ENCODE measurements around the genes GPR176, ANKRD63 and PLCB2.

GRCh38 chr15:38685726-38686636 lies 121.4 kb upstream of the RASGRP1 start:
- PRO-cap = no peak

DNA sequence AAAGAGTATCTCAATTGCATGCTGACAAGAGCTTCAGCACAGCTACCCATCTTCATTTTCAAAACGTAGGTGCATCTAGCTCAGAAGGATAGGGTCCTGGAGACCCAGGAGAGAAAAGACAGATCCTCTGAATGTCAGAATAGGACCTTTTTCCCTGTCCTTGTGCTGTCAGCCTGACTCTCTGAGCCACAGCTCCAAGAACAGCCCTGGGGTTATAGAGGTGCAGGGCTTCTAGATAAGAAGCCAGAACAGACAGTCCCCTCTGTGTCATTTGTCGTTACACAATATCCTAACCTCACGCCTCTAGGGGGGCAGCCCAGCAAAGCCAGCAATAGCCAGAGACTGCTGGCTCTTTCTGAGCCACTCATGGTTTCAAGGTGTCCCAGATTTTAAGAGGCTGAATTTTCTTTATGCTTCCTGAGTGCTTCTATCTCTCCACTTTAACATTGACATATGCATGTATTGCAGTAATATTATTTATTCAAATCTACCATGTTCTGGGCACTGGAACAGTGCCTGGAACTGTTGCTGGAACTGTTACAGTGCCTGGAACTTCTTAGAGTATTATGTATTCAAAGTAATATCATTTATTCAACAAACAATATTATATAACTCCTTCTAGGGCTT lies 153.1 kb upstream of the THBS1 start:
- PRO-cap = no peak

DNA sequence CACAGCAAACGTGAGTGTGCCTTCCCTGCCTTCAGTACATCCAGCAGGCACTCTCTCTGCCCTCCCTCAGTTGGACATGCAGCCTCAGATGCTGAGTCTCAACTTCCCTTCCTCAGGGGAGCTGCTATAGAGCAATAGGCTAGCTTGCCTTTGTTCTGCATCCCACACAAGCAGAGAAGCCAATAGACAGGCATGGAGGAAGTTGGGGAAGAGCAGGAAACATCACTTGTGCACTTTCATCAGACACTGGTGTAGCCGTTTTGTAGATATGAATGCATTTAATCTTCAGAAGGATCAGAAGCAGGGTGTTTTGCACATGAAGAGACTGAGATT lies 147.5 kb upstream of the THBS1 start:
- PRO-cap = no peak

DNA sequence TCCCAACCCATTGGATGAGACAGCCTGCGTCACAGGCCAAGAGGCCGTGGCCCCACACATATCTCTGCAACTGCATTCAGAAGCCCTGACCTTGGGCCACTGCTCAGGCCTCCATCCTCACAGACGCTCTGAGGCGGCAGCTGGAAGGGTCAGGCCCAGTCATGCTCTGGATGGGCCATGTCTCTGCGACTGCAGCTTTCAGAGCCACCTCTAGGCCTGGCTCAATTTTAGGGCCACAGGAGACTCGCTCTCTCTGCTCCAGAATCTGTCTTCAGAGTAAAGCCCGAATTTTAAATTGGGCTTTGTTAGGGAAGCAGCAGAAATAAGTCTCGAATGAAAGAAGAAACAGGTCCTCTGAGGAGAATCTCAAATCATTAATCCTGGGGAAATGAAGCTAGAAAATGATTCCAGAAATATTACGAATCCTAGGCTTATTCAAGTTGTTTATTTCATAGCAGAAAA lies 114.3 kb upstream of the THBS1 start:
- PRO-cap = no peak

DNA sequence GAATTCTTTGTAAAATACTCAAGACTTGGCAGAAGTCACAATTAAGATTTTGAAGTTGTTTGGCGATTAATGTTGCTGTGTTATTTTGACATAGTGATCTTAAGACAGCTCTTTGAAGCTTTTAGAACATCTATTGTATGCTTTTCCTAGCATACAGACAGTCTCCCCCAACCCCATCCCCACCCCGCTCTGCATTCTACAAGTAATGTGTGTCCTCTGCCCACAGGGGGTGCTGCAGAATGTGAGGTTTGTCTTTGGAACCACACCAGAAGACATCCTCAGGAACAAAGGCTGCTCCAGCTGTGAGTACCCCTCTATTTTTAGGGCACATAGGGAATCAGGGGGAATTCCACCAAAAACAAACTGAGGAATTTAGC lies 2.5 kb downstream of the THBS1 start:
- PRO-cap = no peak

- PRO-cap = no peak
Measured at GRCh38 chr15:39589129-39590096, 8.5 kb downstream of the THBS1 start.

- PRO-cap = no peak
Measured at GRCh38 chr15:39592978-39593877, 12.3 kb downstream of the THBS1 start.

- PRO-cap = no peak
Measured at GRCh38 chr15:39594827-39595285, 14.0 kb downstream of the THBS1 start.

- PRO-cap = no peak
Measured at GRCh38 chr15:39597598-39598174, 16.8 kb downstream of the THBS1 start.

- PRO-cap = no peak
Measured at GRCh38 chr15:39887479-39888248, 32.4 kb downstream of the GPR176 start.

GRCh38 chr15:39919715-39920506 lies at the start of gene GPR176:
Gene GPR176, minus strand, starts transcription at chr15:39920266.
- PRO-cap = bidirectional peak, plus-strand start at chr15:39920368, minus-strand start at chr15:39920175

DNA sequence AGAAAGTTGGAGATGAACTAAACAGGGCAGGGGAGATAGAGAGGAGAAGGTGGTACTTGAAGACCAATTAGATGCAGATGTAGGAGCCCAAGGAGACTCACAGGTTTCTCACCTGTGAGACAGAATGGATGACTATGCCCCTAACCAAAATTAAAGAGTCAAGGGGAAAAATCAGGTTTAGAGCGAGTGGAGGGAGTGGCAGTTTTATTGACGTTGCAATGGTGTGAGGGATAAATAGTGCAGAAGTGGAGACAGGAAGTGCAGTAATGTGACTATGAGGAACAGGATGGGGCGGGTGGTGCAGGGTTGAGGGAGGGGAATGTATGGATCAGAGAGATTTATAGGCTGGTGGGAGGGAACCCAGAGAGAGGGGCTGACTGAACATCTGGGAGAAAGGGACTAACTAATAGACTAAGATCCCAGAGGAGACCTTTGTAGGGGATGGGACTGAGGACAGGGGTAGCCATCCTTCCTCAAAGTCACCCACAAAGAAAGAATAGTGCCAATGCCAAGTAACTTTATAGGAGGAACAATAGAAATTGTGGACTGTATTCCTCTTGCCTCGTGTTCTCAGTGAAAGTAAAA lies 26.5 kb downstream of the EIF2AK4 start:
- PRO-cap = no peak

DNA sequence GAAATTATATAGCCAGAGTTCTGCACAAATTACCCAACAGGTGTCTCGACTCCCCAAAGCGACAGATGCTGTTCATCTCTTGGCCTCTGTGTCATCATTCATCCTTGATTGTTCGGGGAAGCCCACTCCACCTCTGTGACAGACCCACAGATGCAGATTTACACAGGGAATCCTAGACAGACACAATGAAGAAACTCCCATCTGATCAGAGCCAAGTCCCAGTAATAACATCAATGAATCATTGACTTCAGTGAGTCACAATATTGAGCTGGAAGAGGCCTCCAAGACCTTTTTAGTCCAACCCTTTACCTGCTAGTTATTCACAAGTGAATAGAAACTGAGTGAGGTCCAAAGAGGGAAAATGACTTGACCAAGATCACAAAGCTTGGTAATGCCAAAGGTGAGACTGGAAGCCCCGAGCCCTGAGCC lies 7.9 kb upstream of the SRP14 start:
- PRO-cap = no peak

DNA sequence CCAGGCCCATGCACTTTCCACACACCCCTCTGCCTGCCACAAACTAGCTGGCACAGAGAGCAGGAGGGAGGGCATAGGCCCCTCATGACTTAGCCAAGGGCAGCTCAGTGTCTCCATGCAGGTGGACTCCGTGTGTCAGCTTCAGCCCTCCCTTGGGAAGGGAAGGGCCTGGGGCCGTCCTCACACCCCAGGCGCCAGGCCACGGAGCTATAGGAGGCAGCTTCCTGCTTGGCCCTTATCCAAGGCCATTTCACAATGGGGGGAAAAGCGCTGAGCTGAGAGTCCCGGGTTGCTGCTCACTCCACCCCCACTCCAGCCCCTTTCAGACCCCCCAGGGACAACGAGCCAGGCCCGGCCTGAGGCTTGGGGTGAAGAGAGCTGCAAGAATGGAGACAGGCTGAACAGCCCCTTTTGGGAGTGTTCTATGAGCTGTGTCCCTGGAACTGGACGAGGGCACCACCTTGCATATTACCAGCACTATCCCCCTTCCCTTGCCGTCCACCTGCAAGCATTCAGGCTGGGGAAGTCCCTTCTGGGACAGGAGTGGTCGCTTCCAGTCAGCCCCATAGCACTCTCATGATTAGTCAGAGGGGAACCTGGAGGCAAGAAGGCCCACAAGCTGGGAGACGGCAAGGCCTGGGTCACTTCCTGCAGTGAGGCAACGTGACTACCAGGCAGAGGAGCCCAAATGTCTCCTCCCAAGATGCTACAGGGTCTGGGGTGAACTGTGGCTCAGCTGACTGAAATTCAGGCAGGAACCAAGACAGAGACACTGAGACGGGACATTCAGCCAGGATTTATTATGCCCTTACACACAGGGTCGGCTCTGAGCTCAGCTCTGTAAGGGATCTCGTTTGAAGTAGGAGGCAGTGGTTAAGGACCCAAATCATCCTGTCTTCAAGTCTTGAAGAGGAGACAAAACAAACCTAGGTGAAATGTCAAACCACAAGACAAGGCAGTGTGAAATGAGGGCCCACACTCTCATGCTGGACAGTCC lies 8.6 kb upstream of the SRP14 start:
- PRO-cap = bidirectional peak, plus-strand start at position 583 of the sequence, minus-strand start at position 578 of the sequence

DNA sequence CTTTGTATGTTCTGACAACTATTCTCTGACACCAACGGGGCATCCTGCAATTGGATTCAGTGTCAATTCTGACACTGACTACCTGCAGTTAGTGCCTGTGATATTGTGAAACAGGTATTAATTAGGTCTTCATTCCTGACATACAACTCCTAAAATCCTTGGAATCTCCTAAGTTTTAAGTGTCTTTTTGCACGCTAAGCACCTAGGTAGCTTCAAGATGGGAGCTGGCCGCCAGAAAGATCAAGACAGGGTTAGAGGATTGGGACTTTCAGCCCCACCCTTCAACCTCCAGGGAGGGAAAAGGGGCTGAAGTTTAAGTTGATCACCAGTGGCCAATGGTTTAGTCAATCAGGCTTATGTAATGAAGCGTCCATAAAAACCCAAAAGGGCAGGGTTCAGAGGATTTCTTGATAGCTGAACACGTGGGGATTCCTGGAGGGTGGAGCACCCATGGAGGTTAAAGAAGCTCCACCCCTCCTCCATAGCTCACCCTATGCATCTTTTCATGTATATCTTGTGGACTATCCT lies 12.6 kb upstream of the SRP14 start:
- PRO-cap = no peak

DNA sequence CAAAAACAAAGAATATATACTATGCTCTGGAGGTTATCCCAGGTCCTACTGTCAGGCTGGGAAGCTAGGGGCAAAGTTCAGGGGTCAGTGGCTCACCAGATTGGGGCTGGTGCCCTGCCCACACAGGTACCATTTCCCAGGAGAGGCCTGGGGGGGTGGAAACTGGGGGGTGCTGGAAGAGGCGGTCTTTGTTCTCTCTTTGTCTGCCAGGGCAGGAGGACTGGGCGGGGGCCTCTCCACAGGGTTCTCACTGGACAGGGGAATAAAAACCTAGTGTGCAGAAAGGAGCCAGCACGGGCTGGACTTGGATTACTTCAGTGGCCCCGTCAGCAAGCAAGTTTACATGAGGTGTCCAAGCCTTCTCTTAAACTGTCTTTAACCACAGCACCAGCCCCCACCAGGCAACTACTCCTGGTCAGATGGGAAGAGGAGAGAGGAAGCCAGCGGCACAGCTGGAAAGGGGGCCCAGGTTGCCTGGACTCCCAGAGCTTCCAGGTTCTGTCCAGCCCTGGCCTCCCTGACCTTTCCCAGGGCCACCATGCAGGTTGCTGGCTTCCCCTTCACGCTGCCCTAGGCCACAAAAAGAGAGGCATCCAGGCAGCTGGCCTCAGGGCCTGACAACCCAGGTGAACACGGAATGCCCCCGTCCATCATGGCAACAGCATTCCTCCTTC lies 15.9 kb downstream of the BMF start:
- PRO-cap = no peak

DNA sequence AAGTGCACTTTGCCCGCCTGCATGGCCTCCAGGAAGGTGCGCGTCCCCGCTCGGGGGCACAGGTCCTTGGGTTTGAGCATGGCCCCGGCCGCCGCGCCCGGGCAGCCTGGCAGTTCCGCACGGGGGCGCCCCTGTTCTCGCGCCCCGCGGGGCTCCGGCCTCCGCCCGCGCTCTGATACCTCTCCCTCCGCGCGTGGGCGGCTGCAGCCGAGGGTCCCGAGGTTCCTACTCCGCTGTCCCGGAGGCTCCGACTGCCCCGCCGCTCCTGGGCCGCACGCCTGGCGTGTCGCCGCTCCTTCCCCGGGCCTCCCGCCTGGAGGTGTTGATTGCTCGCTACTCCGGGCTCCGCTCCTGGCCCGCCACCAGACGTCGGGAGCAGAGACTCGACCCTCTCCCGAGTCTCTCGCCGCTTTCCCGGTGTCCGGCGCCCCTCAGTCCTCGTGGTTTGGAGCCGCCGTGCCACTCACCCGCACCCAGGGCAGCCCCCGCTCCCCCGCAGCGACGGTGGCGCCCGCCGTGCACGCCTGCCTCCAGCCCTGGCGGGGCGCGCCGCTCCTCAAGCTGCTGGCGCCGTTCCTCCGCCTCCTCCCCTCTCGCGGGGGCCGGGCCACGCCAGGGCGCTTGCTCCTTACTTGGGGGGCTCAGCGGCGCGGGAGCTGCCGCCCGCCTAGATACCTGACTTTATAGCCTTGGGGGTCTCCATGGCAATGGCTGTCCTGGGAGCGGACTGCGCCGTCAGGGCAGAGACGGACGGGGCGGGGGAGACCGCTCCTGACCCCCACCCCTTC lies at the start of gene ANKRD63:
Gene ANKRD63, minus strand, starts transcription at position 558 of the 788 bp plus-strand sequence.
- PRO-cap = no peak

DNA sequence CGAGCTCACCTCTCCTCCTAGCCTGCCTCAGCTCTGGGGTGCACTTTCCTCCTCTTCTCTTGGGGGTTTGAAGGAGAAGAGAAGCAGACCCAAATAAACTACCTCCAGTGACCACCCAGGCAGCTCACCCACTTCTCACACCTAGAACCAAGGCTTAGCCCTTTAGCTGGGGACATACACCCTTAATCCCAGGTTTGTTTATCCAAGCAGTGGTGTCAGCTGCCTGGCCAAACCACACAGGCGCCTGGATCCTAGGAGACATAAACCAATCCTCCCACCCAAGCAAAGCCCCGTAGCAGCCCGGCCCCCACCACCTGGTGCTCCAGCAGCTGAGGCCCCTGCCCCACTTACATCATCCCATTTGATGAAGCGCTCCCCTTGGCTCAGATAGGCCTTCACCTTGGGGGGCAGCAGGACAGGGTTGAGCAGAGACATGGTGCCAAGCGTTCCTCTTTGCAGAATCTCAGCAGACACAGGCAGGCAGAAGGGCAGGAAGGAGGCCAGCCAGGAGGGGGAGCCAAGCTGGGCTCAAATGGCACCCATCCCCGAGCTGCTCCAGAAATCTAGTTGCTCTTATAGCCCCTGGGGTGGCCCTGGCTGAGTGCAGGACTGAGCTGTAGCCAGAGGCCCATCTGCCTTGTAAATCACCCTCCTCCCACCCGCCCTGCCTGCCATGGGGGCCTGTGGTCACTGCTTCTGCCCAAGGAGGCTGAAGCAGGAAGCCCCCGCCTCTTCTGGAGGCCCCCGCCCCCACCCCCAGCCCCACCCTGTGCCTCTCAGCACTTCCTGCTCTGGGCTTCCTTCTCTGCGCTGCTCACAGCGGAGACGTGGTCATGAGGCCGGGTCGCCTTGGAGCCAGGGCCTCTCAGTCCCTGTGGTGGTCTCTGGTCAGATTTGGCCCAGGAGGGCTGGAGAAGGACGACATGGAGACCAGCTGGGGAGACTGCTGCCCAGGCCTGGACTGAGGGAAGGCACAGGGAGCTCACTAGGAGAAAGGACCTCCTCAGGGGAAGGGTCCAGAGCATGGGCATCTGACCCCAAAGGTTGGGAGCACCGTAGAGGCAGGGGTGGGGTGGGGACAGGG lies at the start of gene PLCB2:
Gene PLCB2, minus strand, starts transcription at position 698 of the 1,084 bp plus-strand sequence.
- PRO-cap = unidirectional peak, minus-strand start at position 465 of the sequence; bidirectional peak, plus-strand start at position 819 of the sequence, minus-strand start at position 646 of the sequence

GRCh38 chr15:40325617-40326778 lies 2.5 kb downstream of the INAFM2 start:
- PRO-cap = no peak

DNA sequence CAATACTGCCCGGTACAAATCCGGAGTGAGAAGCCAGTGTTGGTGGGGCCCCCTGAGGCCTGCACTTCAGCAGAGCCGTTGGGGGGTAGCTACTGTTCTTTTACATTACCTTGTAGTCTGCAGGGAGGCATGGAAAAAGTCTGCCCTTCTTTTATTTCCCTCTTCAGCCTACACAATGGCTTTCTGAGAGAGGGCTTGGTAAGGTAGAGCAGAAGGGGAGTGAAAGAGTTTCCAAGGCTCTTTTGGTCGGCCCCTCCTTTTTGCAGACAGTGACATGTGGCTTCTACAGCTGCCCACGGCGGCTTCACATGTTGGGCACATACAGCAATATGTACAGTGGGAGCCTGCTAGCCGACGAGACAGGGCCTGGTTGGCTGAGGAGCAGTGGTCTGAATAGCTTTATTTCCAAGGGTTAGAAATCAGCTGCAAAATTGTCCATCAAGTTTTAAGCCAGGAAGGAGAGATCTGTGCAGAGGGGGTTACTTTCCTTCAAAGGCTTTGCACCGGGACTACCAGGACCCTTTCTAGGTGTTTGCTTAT lies 4.0 kb downstream of the INAFM2 start:
- PRO-cap = no peak